ENCODE data around the genes GUCA2B and SVBP.

- RRBS = no CpG with 5 or more reads among the region's 1 CpG
Observed at GRCh38 chr1:41449698-41450150, 34.8 kb downstream of the EDN2 start.

- RRBS = no CpG with 5 or more reads among the region's 8 CpGs
Observed at GRCh38 chr1:41514297-41514802, 29.9 kb upstream of the EDN2 start.

DNA sequence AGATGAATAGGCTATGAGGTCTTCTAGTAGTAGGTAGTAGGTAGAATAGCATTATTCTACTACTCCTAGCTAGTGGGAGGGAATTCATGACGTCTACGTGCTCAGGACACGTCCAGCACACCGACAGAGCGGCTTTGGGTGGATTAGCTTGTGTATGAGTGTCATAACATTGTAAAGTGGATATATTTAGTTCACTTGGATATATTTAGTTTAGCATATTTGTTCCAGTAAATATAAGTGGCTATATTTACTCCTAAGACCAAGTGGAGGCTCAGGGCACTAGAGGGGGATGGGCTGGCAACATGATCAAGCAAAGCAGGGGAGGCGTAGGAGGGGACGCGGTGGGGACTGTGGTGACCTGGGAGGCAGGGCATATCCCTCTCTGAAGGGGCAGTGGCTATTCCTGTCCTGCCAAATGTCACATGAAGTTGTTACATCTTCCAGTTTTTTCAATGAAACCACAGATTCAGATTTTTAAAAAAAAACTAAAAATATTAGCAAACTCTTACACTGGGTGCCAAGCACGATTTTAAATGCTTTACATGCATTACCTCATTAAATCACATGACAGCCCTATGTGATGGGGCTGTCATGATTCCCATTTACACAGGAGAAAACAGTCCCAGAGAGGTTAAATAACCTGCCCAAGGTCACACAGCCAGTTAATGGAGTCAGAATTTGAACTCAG, 51.9 kb upstream of the EDN2 start:
- RRBS = no CpG with 5 or more reads among the region's 9 CpGs

- RRBS = no CpG with 5 or more reads among the region's 4 CpGs
Observed at GRCh38 chr1:41631728-41631927, 147.1 kb upstream of the EDN2 start.

GRCh38 chr1:41665082-41665889, 180.8 kb upstream of the EDN2 start:
- RRBS = no CpG with 5 or more reads among the region's 4 CpGs

DNA sequence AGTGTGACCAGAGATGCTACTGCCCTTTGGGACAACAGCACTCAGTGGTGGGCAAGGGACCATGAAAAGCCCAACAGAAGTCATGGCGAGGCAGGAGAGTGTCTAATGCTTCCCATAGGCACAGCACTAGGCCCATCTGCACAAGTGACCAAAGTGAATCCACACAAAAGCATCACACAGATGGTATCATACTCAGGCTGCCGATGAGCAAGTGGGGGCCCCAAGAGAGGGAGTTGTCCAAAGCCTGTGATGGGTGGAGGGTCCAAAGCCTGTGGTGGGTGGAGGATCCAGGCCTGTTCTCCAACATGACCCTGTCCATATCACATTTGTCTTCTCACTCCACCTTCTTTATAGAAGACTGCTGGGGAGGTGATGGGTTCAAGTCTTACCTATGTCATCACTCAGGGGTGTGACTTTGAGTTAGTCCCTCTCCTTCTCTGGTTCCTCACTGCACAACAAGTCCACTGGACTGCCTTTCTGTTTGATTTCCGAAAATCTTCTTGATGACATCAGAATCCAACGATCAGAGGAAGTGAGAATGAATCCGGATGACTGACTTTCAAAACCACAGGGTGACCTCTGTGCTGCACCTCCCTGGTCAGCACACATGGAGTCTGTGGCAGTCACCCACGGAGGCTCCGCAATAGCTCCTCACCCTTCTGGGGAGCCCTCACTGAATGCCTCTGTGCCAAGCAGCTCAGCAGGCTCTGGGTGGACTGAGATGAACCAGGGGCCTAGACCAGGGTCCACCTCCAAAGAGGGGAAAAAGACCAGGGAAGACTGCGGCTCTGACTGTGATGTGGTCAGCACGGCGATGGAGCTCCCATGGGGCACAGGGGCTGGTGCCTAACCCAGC, 166.8 kb downstream of the HIVEP3 start:
- RRBS = no CpG with 5 or more reads among the region's 10 CpGs

GRCh38 chr1:41802814-41803389, 115.8 kb downstream of the HIVEP3 start:
- RRBS = no CpG with 5 or more reads among the region's 3 CpGs

DNA sequence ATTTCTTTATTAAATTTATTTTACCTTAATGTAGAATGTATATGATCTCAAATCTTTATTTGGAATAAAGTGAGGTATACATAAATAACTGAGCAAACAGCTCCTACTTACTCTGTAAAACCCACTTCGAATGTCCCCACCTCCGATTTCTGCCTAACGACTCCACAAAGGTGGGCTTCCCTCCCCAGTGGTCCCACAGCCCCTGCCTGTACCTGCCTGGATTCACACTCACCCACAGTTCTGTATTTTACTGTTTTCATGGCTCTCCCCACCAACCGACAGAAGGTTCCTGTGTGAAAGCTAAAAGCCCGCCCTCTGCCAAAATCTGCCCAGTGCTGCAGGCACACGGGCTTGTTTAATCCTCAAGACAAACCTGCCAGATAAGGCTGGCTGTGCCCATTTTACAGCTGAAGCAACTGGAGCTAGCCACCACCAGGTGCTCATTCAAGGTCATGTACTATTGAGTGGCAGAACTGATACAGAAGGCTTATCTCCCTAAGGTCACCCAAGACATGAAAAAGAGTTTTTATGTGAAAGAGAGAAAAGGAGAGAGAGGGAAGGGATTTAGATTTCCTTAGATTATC, 114.6 kb downstream of the HIVEP3 start:
- RRBS = no CpG with 5 or more reads among the region's 6 CpGs

- RRBS = no CpG with 5 or more reads among the region's 3 CpGs
Observed at GRCh38 chr1:41812392-41812811, 106.3 kb downstream of the HIVEP3 start.

DNA sequence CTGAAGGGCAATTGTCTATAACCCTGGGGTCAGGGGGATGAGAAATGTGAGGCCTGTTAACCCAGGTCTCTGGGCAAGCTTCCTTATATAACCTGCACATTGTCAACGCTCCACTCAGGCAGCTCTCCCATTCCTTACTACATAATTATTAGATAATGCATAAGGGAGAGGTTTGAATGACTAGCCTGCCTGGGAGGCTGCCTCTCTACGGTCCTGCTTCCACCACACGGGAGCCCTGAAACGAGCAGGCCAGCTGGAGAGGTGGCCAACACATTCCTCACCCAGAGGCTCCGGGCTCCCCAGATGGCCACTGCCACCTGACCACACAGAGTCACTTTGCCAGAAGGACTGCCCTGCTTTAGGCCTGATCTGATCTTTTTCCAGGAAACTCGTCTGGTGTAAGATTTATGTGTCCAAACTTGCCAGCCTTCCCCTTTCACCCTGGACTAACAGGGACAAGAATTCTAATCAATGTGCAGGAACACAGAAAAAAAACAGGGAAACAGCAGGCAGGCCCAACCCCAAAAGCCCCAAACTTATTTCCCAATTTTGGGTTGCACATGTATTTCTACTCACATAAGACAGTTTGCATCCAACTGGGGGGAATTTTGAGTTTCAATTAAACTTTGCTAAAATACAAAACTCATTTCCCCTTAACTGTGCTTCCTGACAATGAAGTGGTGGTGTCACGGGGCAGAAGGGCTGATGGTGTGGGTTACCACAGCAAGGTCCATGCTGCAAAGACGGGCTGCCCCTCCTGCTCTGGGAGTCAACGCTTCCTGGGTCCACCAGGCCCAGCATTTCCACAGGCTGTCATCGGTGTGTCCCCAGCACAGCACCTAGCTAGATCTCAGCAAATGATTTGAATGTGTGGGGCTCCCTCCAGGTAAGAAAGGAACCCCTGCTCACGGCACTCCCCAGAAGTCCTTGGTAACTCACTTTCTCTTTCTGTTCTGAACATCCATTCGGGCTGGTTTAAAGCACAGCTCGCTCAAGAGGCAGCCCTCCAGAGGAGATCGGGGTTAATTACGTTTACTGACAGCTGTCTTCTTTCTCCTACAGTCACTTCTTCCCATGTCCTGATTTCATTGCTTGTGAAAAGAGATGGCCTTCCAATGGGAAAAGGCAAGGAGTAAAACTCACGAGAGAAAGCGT, 27.6 kb downstream of the HIVEP3 start:
- RRBS = no CpG with 5 or more reads among the region's 17 CpGs

DNA sequence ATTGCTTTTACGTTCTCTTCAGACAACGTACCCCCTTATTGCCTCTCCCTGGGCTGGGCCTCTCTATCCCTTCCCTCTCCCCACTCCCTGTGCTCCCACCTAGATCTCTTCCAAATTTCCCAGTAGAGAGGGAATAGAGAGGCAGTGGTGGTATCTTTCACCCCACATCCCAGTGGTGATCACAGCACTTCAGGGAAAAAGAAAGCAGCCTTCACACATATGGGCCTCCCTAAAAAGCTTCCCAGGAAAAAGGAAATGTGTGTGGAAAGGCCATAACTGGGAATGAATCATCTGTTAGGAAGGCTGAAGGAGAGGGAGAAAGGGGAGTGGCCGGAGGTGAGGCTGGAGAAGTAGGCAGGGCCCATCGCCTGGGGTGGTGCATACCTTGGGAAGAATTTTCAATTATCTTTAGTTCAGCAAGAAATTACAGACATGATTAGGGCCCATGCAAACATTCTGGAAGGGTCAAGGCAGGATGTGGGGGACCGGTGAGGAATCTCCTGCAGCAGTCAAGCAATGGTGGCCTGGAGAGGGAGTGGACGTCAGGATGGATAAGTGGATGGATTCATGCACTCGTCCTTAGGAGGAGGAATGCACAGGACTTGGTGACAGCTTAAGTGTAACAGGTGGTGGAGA, 18.1 kb downstream of the HIVEP3 start:
- RRBS = no CpG with 5 or more reads among the region's 7 CpGs

DNA sequence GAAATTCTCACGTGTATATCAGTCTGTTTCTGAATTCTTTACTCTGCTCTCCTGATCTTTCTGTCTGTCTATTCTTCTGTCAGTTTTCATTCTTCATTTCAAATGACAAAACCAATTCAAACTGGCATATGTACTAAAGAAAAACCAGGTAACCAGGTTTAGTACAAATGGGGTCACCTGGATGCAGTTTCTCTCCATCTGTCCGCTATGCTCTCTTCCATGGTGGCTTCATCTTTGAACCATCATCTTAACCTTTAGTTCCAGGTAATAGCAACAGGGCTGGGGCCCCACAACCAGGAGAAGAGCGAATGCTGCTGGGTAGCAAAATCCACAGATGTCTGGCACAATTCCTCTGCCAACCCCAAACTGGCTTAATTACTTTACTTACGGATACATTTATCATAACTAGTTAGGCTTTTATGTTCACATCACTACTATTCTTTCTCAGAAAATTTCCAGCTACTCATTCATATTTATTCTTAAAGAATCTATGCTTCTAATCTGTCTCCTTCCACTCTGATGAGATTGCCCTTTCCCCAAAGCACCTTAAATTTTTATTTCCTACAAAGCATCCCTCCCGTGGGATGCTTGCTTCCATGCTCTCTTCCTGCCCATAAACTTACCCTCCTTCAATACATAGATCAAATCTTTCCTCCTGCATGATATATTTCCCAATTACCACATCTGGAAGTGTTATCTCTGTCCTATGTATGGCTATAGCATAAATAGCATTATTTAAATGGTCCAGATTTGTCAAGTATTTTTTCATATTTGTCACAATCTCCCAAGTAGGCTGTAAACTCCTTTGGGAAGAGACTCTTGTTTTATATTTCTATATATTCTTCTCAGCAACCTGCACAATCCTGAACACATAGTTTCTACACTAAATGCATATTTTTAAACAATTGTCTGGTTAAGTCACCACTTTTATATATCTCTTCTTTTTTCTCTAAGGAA, 103.3 kb upstream of the HIVEP3 start:
- RRBS = no CpG with 5 or more reads among the region's 5 CpGs

DNA sequence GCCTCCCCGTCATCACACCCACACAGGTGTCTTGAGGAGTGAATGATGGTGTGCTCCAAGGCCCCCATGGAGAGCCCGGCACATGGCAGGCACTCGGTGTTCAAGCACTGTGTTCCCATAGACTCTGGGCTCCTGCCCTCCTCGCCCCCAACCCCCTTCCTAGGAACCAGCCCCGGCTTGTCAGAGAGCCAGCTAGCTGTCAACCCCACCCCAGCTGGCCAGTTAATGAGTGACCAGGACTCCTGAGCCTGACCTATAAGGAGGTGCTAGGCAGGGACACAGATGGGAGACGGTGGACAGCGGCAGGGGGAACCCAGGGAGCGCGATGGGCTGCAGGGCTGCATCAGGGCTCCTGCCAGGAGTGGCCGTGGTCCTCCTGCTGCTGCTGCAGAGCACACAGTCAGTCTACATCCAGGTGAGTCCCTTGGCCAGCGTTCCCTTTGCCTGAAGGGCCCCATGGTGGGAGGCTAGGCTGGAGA, at the start of gene GUCA2B:
Gene GUCA2B (plus strand): TSS at position 285 of the 479 bp plus-strand sequence.
- RRBS = 55% methylated on average over 4 of the region's 11 CpGs

DNA sequence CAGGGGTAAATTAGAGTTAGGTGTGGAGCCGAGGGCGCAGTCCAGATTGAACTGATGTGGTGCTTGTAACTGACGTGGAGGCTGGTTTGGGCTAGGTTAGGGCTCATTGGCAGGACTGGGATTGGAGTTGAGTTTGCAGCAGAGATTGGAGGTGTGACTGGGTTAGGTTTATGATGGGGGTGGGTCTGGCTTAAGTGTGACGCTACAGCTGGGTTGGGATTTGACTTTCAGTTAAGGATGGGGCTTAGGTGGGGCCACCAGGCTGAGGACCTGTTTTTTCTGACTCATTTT, 3.4 kb upstream of the GUCA2A start:
- RRBS = no CpG with 5 or more reads among the region's 4 CpGs

DNA sequence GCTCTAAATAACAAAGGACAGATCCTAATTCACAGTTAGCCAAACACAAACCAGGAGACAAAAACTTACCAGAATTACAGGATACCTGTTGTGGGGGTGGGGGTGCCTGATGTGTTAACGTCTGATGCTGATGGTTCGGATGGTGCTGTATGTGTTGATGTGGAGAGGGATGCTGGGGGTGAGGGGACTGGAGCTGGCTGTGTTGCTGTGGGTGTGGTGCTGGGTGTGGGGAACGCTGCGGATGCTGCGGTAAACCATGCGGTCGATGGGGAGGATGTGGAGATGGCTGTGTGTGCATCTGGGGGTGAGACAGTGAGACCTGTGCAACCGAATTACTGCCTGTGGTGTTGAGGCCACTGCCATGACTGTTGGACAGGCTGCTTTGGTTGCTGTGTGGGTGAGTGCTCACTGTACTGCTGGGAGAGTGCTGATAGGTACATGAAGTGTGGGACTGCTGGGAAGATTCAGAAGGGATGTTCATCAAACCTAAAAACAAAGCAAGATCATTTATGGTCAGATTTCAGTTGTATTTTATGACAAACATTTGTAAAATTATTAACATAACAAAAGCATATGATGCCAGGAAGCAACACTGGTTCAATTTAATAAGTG, 26.8 kb upstream of the GUCA2A start:
- RRBS = no CpG with 5 or more reads among the region's 8 CpGs

- RRBS = no CpG with 5 or more reads among the region's 21 CpGs
Observed at GRCh38 chr1:42700423-42701180, 18.4 kb downstream of the YBX1 start.

GRCh38 chr1:42705303-42705724, 23.1 kb downstream of the YBX1 start:
- RRBS = no CpG with 5 or more reads among the region's 2 CpGs

GRCh38 chr1:42816839-42817882, at the start of gene SVBP:
Gene SVBP, minus strand, starts transcription at chr1:42817397.
- RRBS = 2% methylated on average over 27 of the region's 76 CpGs

DNA sequence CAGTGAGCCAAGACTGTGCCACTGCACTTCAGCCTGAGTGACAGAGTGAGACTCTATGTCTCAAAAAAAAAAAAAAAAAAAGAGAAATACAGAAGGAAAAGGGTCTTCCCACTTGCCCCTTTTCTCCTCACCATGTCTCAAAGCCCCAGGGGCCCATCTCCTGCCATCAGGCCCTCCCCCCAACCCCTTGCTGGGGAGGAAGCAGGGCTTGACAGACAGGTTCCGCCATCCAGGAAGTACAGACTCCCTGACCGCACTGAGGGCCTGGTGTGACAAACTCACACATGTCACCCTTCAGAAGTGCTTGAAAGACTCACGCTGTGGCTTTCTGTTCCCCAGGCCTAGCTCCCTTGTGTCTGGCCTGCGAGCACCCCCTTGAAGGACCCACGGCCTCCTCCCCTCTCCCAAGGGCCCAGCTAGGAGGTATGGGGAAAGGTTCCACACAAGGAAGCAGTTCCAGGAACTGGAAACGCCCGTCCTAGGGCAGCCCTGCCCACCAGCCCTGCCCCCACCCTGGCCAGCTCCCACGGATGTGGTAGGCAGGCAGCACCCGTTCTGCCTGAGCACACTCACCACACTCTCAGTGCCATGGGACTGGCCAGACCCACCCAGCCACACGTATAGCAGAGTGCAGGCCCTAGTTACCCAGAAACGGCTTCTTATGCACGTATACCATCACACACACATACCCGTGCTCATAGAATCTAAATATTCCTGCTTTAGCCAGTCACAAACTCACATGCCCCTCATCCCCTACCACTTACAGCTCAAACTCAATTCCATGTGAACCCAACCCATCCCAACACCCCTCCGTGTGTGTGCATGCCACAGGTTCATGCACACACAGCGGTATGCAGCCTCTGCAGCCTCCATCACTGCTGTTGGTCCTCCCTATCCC, 26.7 kb downstream of the SLC2A1 start:
- RRBS = no CpG with 5 or more reads among the region's 15 CpGs

DNA sequence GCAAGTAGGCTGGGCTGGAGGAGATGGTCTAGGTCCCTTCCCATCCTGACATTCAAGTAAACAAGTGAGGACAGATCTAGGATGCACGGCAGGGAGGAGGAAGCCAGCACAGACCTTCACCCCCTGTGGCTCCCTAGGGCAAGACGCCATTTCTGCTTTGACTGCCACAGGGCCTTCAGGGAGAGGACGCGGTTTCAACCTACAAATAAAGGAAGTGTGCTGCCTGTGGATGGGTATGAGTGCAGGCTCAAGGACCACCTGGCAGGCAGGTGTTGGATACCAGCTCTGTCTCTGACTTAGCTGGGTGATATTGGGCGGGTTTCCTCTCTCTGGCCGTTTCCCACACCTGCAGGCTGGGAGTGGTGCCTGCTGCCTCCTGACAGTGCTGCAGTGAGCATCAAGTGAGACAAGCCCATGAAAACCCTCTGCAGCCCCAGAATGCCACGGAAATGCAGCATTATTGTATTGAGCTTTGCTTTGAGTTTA, 16.2 kb downstream of the SLC2A1 start:
- RRBS = no CpG with 5 or more reads among the region's 7 CpGs

Data from AG10803 (cell line).